Mesothelial cell of epicardium (in vitro differentiated cells): ENCODE data around the genes PKP3, PTDSS2 and RNH1.

GRCh38 chr11:208958-209369, 1.5 kb downstream of the RIC8A start:
- PRO-cap = no peak

- PRO-cap = no peak
Observed at GRCh38 chr11:209553-210156, 2.1 kb downstream of the RIC8A start.

- PRO-cap = no peak
Observed at GRCh38 chr11:223568-223920, 12.6 kb downstream of the SIRT3 start.

DNA sequence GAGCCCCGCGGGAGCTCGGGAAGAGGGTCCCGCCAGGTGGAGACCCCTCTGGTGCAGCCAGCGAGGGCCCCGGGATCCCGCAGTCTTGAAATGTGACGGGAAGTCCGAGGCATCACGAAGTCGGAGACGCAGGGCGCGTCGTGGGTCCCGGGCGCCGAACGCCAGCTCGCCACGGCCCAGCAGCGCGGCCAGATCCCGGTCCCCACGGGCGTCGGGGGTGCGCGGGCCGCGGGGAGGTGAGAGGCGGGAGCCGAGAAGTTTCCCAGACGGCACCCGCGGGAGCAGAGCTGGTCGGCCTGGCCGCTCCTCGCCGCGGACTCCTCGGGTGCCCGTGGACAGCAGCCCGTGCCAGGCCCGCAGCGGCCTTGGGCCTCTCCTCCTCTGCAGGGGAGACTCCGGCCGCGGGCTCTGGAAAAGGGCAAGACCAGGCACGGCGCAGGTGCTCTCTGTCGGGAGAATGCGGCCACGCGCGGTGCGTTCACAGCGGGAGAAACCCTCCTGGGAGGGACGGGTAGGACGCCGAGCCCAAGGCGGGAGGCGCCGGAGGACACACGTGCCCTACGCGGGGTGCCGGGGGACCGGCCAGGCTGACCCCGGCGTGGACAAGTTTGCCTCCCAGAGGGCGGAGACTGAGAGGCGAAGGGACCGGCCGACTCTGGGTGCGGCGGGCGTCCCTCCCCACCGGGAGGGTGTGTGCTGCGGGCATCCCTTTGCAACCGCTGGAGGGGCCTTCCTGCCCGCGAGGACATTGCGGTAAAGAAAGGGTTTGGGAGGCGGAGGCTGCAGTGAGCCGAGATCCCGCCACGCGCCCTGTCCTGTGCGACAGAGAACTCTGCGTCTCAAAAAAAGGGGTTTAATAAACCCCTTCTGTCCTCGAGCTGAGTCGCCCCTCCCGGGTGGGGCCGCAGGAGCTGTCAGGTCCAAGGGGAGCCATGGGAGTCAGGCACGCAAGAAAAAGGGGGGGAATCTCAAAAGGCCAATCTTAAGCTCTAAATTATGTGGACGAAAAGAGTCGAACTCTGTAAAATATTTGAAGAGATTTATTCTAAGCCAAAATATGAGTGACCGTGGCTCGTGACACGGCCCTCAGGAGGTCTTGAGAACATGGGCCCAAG, 2.3 kb downstream of the IFITM1 start:
- PRO-cap = no peak

DNA sequence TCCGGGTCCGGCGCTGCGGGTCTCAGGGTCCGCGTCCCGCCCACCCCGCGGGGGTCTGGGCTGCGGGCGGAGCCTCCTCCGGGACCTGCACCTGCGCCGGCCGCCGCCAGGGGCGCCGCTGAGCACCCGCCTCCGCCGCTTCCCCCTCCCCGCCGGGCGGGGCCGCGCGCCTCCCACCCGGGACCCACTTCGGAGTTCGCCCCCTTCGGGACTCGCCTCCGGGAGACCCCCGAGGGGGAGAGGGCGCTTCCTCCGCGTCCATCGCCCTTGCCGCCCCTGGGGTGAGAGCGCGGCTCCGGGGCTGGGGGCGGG, 2.2 kb downstream of the IFITM3 start:
- PRO-cap = no peak

GRCh38 chr11:319095-320277, 1.2 kb downstream of the IFITM3 start:
- PRO-cap = no peak

- PRO-cap = no peak
Observed at GRCh38 chr11:358376-358782, 10.9 kb upstream of the B4GALNT4 start.

DNA sequence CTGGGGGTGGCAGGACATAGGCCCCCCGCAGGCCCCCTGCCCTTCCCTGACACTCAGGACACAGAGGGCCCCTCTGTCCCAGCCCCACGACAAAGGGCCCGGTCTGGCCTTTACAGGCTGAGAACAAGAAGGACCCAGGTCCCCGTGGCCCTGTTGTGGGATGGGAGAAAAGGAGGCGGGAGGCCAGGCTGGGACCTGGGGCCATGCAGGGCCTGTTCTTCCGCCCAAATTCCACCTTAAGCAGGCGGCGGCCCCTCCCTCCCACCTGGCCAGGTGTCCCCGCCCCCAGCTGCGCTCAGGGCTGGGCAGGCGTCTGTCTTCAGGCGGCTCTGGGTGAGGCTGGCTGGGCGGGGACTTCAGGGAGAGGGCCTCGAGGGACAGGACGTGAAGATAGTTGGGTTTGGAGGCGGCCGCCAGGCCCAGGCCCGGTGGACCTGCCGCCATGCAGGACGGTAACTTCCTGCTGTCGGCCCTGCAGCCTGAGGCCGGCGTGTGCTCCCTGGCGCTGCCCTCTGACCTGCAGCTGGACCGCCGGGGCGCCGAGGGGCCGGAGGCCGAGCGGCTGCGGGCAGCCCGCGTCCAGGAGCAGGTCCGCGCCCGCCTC, at the start of gene PKP3:
PKP3 (plus strand) TSS at position 359 of the 604 bp plus-strand sequence.
- PRO-cap = no peak

- PRO-cap = no peak
Observed at GRCh38 chr11:400049-400573, 6.1 kb downstream of the PKP3 start.

GRCh38 chr11:450062-450785, at the start of gene PTDSS2:
TSS of gene PTDSS2 (plus strand) at chr11:450279.
- PRO-cap = bidirectional peak, plus-strand start at chr11:450327, minus-strand start at chr11:450154

- PRO-cap = no peak
Observed at GRCh38 chr11:490725-491133, 16.3 kb downstream of the RNH1 start.

- PRO-cap = no peak
Observed at GRCh38 chr11:494456-495693, 12.2 kb downstream of the RNH1 start.

- PRO-cap = no peak
Observed at GRCh38 chr11:498907-499770, 7.9 kb downstream of the RNH1 start.

- PRO-cap = no peak
Observed at GRCh38 chr11:506066-506203, 1.1 kb downstream of the RNH1 start.

DNA sequence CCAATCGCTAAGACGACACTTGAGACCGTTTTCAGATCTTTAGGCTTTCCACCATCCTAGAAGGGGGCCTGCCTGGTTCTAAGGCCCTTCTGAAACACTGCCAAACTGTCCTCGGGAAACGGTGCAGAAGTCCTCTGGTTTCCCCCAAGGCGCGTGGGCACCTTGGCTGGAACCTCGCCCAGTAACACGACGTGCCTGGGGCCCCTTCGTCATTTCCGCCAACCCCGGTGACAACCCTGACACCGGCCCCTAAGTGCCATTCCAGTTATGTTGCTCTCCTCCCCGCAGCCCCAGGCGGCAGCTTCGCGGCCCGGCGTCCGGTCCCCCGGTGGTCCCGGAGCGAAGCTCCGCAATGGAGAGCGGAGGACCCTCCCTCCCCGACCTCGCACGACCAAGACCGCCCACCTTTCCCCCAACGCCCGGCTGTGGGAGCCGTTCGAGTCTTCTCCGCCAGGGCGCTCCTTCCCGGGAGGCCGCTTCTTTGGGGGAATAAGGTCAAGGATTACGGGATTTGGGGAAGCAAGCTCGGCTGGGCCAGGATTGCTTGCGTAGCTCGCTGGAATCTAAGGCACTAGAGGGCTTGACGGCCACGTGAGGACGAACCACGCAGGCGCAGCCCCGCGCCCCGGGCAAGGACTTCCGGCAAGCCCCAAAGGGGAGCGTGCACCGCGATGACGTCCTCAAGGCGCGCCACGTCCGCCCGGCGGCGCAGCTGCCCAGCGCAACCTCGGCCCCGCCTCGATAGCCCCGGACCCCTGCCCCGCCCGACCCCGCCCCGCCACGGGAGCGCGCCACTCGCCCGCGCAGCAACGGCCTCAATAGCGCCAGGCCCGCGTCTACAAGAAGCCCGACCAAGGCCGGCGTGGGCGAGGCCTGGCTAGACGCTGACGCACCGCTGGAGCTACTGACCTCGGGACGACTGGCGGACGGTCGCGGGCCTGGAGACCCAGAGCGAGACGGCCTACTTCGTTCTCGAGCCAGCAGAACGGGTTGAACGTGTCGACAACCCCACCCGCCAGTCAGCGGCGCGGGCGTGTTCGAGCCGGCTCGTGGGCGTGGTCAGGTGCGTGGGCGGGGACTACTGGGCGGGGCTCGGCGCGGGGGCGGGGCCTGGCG, at the start of gene RNH1:
RNH1 (minus strand) TSS at position 1,039 of the 1,116 bp plus-strand sequence.
- PRO-cap = bidirectional peak, plus-strand start at position 259 of the sequence, minus-strand start at position 107 of the sequence; bidirectional peak, plus-strand start at position 750 of the sequence, minus-strand start at position 565 of the sequence; bidirectional peak, plus-strand start outside the sequence, minus-strand start at position 1,021 of the sequence

DNA sequence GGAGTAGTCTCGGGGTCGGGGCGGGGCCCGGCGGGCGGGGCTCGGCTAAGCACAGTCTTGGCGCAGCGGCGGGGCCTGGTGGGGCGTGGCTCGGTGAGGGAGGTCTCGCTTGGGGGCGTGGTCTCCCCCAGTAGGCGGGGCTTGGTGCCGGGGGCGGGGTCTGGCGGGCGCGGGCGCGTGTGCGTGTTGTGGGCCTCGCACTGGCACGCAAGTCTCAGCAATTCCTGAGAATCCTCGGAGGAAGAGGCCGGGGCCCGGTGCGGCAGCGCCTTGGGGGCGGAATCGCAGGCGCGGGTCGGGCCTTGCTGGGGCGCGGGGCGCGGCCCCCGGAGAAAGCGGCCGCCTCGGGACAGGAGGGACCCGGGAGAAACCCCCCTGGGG, 268 bp upstream of the RNH1 start:
- PRO-cap = bidirectional peak, plus-strand start at position 220 of the sequence, minus-strand start outside the sequence

DNA sequence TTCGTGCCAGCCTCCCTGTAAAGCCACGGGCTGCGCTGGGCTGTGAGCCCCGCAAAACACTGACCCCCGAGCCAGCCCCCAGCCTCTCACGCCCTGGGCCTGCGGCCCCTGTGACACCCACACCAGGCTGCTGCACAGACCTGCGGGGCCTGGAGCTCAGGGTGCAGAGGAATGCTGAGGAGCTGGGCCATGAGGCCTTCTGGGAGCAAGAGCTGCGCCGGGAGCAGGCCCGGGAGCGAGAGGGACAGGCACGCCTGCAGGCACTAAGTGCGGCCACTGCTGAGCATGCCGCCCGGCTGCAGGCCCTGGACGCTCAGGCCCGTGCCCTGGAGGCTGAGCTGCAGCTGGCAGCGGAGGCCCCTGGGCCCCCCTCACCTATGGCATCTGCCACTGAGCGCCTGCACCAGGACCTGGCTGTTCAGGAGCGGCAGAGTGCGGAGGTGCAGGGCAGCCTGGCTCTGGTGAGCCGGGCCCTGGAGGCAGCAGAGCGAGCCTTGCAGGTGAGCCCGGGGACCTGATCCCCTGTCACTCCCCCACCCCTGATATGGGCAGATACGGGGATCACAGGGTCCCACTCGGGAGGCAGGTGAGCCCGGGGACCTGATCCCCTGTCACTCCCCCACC, 1.6 kb downstream of the RASSF7 start:
- PRO-cap = no peak

DNA sequence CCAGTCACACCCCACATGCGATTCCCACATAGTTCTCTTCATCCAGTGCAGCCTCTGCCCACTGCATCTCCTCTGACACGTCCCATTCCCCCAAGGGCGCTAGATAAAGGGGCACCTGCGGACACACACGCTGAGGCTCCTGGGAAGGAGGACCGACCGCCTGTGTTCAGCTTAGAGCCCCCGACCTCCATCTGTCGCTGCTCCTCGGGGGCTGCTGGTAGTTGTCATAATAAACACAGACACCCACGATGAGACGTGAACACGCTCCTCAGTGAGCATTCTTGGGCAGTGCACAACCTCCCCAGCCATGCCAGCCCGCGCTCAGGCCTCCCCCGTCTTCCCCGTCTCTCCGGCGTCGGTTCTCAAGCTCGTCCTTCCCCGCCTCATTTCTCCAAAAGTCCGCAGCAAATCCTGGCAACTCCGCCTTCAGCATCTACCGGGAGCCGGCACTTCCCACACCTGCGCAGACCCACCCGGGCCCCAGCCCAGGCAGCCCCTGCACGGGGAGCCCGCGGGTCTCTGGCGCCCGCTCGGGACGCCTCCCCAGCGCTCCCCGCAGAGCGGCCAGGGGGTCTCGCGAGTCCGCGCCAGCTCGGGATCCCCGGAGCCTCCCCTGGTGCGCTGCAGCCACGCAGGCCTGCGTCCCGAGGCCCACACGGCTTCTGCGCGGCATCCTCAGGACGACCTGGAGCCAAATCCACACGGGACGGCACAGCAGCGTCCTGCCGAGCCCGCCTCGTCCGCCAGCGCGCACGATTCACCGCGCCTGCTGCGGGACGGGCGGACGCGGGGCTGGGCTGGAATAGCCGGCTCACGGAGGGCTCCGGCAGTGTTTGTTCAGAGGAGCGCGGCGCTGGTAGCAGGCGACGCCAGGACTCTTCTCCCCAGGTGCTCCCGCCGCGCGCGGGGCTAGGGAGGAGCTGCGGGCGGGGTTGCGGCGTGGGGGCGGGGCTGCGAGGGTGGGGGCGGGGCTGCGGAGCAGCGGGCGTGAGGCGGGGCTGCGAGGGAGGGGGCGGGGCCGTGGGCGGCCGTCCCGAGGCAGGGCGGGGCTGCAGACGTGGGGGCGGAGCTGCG, 969 bp upstream of the PHRF1 start:
- PRO-cap = no peak

DNA sequence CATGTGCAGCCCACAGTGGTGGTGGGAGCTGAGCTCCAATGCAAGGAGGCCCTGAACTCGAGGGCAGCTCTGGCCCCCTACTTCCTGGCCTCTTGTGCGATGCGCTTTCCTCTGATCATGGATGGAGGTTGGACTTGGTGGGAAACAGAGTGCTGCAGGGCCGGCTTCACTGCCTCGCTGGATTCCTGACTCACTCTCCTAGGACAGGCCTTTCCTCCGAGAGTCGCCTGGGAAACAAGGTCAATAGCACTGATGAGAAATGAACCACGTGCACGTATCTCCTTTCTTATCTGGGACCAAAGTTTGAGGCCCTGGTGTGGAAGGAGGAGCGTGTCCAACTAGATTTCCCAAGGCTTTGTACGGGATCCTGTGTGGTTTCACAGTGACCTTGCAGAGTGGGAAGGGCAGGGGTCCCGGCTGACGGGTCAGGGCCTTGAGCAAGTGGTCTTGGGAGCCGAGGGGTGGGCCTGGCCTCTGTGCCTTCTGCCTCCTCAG, 3.8 kb downstream of the PHRF1 start:
- PRO-cap = no peak

DNA sequence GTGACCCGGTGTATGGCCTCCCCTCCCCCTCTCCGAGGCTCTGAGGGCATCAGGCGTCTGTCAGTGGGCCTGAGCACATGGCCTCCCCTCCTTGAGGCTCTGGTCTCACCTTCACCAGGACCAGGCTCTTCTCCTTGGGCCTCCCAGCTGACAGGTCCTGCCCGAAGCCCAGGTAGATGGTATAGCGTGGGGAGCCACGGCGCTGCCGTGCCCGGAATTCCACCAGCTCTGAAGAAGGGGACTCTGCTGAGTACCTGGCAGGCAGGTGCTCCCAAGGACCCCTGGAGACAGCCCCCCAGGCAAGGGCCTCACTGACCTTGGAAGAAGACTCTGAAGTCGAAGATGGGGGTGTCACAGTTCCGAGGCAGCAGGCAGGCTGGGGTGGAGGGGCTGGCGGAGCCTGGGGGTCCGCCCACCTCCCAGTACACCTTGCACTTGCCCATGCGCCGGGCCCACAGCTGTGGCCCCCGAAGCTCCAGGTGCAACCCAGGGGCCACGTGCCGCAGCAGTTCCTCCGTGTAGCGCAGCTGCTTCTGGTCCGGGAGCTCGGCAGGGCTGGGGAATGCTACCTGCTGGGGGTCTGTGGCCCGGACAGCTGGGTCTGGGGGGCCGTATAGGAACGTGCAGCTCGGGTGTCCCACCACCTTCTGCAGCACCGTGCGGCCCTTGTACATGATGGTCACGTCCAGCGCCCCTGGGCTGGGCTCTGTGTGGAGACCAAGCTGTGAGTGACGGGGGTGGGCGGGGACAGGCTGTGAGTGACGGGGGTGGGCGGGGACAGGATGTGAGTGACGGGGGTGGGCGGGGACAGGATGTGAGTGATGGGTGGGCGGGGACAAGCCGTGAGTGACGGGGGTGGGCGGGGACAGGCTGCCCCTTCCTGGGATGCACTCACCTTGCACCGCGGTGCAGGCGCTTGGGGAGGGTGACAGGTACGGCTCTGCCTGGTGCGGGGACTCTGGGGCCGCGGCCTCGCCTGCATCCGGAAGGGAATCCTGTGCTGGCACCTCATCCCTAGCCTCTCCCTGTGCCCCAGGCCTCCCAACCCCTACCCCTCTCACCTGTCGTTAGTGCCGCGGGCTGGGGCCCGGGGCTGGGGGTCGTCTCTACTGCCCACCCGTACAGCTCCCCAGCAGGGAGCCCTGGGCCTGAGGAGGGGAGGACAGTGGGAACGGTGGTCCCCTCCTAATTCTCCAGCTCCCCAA, 2.5 kb downstream of the IRF7 start:
- PRO-cap = no peak